Non-pigmented ciliary epithelial cell (primary cell): ENCODE measurements around the gene GIMAP2.

GRCh38 chr7:149715729-149716402, 1.1 kb downstream of the KRBA1 start:
- RRBS: no CpG with 5 or more reads among the region's 5 CpGs

DNA sequence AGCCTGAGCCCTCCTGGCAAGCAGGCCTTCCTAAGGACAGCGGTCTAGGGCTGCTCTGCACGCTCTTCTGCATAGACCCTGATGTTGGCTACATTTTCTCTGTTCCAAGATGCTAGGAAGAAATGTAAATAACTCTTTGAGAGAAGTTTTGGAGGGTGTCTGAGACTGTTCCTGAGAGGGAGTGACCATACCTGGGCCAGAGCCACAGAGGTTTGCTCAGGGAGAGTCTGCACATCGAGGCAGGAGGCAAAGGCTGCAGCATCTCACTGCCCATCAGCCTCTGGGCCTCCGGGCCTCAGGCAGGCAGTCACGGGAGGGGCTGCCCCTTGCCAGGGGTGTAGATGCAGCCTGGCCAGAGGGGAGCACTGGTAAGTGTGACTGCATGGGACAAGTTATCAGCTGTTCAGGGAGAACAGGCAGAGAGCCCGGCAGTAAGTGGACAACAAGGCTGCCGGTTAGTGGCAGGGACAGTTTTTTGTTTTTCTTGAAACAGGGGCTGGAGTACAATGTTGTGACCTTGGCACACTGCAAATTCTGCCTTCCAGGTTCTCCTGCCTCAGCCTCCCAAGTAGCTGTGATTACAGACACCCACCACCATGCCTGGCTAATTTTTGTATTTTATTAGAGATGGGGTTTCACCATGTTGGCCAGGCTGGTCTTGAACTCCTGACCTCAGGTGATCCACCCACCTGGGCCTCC, 2.8 kb downstream of the KRBA1 start:
- RRBS: no CpG with 5 or more reads among the region's 7 CpGs

GRCh38 chr7:149730184-149730787, 15.5 kb downstream of the KRBA1 start:
- RRBS: no CpG with 5 or more reads among the region's 23 CpGs

- RRBS: no CpG with 5 or more reads among the region's 57 CpGs
These were observed 8.6 kb downstream of the ZNF467 start for GRCh38 chr7:149764702-149765199.

- RRBS: no CpG with 5 or more reads among the region's 5 CpGs
These were observed 8.2 kb upstream of the ATP6V0E2 start for GRCh38 chr7:149865538-149866018.

GRCh38 chr7:150010007-150010376, 136.2 kb downstream of the ATP6V0E2 start:
- RRBS: no CpG with 5 or more reads among the region's 4 CpGs

DNA sequence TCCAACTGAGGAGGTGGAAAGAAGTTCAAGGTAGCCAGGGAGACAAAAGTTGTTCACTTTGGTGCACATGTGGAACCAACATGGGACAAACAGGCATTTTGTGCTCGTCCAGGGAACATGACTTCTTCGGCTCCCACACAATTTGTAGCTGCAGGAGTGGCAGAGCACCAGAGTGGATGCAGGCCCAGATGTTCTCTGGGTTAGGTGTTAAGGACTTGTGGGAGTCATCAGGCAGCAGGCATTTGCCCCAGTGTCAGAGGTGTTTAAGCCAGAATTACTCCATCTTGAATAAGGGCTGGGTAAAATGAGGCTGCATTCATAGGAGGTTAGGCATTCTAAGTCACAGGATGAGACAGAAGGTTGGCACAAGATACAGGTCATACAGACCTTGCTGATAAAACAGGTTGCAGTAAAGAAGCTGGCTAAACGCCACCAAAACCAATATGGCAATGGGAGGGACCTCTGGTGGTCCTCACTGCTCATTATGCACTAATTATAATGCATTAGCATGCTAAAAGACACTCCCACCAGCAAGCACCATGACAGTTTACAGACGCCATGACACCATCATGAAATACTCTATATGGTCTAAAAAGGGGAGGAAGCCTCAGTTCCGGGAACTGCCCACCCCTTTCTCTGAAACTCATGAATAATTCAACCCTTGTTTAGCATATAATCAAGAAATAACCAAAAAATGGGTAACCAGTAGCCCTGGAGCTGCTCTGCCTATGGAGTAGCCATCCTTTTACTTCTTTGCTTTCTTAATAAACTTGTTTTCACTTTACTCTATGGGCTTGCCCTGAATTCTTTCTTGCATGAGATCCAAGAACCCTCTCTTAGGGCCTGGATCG, 969 bp upstream of the LRRC61 start:
- RRBS: no CpG with 5 or more reads among the region's 6 CpGs

DNA sequence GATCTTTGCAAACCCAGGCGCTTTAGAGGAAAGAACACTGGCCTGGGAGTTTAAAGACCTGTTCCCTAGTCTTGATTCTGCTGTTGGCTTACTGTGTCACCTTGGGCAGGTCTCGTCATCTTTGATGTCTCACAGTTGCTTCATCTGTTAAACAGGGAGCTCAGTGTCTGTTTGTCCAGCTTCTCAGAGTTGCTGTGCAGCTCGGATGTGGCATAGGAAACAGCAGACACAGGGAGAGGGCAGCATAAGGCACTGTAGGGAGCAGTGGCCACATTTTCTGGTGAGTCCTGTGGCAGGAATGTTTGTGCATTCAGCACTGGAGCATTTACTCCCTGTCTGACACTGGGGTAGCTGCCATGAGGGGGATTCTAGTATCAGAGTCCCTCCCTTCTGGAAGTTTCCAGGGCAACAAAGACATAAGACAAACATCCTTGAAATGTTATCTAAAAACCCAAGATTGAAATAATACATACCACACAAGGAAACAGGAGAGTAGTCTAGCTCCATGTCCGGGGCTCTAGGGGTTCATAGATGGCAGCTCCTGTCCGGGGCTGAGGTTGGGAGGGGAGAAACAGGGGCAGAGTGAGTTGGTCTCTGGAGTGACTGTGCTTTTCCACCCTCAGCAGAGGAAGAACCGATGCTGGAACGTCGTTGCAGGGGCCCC, 2.1 kb downstream of the REPIN1 start:
- RRBS: no CpG with 5 or more reads among the region's 8 CpGs

GRCh38 chr7:150377591-150378843, 1.1 kb upstream of the ZNF775 start:
- RRBS: 5% methylated on average over 6 of the region's 36 CpGs

- RRBS: no CpG with 5 or more reads among the region's 6 CpGs
These were observed 3.3 kb upstream of the ENSG00000284691 start for GRCh38 chr7:150402140-150402567.

- RRBS: no CpG with 5 or more reads among the region's 22 CpGs
These were observed 1.7 kb upstream of the ENSG00000284691 start for GRCh38 chr7:150403428-150404561.

GRCh38 chr7:150408227-150408640, 2.8 kb downstream of the ENSG00000284691 start:
- RRBS: 95% methylated on average over 16 of the region's 27 CpGs

DNA sequence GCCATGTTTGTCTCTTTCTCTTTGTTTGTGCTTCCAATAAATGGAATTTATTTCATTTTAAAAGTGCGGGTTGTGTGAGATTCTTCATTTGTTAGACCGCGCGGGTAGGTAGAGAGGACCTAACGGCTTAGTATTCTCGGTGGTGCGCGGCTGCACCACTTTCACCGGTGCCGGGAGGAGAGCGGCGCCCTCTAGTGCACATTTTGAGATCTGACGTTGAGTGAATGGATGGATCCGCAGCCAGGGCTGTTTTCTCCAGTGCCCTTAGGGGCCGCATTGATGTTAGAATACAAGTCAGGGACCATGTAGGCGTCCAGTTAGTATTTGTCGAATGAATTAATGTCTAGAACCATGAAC, 15.5 kb downstream of the ENSG00000284691 start:
- RRBS: no CpG with 5 or more reads among the region's 17 CpGs

DNA sequence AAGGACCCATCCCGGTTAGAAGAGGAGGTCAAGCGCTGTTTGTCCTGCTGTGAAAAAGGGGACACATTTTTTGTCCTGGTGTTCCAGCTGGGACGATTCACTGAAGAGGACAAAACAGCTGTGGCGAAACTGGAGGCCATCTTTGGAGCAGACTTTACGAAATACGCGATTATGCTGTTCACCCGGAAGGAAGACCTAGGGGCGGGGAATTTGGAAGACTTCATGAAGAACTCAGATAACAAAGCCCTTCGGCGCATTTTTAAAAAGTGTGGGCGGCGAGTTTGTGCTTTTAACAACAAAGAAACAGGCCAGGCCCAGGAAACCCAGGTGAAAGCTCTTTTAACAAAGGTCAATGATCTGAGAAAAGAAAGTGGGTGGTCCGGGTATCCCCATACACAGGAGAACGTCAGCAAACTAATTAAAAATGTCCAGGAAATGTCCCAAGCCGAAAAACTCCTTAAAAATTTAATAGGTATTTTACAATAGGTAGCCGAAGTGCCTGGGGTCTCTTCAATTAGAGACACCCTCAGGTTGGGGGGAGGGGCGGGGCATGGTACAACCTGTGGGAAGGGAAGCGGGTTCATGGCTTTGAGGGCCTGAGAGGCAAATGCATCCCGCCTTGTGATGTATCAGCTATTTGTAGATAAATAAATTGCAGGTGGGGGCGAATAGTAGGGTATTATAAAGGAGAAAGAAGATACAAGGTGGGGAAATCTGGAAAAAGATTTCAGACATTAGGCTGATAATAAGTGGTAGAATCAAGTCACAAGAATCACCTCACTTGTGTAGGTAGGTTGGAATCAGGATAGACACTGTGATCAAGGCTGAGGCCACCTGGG, 27.1 kb downstream of the GIMAP8 start:
- RRBS: no CpG with 5 or more reads among the region's 21 CpGs

GRCh38 chr7:150479045-150479535, 28.7 kb downstream of the GIMAP8 start:
- RRBS: no CpG with 5 or more reads among the region's 3 CpGs

DNA sequence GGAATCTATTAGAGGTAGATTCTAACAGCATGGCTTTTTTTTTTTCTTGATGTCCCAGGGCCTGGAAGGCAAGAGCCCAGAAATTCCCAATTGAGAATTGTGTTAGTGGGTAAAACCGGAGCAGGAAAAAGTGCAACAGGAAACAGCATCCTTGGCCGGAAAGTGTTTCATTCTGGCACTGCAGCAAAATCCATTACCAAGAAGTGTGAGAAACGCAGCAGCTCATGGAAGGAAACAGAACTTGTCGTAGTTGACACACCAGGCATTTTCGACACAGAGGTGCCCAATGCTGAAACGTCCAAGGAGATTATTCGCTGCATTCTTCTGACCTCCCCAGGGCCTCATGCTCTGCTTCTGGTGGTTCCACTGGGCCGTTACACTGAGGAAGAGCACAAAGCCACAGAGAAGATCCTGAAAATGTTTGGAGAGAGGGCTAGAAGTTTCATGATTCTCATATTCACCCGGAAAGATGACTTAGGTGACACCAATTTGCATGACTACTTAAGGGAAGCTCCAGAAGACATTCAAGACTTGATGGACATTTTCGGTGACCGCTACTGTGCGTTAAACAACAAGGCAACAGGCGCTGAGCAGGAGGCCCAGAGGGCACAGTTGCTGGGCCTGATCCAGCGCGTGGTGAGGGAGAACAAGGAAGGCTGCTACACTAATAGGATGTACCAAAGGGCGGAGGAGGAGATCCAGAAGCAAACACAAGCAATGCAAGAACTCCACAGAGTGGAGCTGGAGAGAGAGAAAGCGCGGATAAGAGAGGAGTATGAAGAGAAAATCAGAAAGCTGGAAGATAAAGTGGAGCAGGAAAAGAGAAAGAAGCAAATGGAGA, 5.1 kb downstream of the GIMAP4 start:
- RRBS: no CpG with 5 or more reads among the region's 18 CpGs

- RRBS: no CpG with 5 or more reads among the region's 1 CpG
These were observed 1.7 kb downstream of the GIMAP6 start for GRCh38 chr7:150630448-150630925.

DNA sequence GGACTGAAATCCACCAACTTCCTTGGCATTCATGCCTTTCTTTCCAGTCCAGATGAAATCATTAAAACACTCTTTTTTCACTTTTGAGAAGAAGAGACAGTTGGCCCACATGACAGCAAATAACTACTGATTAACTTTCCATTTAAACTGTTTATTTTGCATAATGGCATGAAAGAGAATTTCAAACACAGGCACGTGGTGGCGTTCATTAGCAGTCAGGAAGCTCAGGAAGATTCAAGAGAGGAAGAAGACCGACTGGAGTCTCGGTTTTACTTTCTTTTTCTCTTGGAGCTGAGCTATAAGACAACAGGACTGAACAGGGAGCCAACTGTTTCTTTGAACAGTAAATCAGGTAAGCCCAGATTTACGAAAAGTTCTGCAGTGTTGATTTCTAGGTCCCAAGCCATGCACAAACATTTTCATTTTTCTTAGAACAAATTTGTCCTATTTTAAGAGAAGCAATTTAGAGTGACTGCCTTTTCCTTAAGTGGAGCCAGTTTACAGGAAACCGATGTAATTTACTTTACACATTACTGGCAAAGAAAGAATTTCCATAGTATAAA, at the start of gene GIMAP2:
Gene GIMAP2, plus strand, starts transcription at position 273 of the 563 bp plus-strand sequence.
- RRBS: no CpG with 5 or more reads among the region's 6 CpGs

DNA sequence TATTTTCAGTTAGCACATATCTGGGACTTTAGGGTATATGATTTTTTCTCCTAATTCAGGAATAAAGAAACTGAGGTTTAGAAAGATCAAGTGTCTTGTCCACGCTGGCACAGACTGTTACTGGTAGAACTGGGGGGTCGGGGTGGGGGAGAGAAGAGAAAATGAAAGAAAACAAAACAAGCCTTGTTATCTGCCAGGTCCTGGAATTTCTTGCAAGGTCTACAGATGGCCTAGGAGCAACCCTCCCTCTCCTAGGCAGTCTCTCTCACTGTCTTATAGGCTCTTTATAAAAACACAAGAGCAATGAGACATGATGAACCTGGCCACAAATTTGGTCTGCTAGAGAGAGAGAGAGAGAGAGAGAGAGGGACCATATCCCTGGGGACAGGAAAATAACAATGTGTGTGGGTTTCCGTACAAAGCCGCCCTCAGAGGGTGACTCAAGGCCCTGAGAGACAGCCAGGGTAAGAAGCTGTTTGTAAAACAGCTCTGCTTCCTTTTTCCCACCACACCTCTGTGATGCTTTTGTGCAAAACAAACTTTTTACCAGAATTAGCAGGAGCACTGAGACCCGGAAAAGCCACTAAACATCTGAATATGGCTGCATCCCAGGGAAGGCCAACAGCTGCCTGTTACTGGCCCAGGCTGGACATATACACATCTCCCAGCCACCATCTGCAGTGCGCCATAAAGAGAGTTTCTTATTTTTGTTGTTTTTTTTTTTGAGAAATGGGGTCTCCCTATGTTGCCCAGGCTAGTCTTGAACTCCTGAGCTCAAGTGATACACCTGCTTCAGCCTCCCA, 18.3 kb downstream of the GIMAP5 start:
- RRBS: no CpG with 5 or more reads among the region's 6 CpGs